ENCODE measurements around a stretch of chr1.

DNA sequence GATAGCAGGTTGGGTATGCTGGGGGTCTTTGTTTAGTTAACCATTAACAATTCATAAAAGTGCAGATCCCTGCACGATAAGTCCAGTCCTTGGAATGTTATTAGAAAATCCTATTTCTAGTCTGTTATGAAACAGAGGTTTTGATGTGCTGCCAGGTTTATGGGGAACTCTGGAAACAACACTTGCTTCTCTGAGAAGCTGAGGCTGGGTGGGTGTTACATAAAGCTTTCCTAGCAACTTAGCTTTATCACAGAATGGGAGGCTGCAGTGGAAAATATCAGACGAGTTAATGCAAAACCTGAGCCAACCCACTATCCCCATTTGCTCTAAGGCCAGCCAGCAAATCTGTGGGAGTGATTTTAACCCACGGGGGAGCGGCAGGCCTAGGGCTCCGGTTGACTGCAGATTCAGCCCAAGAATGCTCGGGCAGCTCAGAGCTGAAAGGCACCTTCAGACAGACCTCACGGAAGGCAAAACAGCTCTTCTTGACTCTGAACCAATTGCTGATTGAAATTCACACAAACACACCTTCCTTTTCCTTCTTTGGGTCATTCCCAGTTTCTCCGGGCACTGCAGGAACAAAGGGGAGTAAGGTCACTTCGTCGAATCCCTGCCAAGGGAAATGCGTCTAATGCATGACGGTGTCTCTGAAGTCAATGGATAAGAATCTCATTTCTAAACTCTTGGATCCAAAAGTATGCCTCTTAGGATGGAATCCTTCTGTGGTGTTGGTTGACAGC, 111.7 kb upstream of the IRF2BP2 start:
- RRBS = no CpG with 5 or more reads among the region's 12 CpGs

DNA sequence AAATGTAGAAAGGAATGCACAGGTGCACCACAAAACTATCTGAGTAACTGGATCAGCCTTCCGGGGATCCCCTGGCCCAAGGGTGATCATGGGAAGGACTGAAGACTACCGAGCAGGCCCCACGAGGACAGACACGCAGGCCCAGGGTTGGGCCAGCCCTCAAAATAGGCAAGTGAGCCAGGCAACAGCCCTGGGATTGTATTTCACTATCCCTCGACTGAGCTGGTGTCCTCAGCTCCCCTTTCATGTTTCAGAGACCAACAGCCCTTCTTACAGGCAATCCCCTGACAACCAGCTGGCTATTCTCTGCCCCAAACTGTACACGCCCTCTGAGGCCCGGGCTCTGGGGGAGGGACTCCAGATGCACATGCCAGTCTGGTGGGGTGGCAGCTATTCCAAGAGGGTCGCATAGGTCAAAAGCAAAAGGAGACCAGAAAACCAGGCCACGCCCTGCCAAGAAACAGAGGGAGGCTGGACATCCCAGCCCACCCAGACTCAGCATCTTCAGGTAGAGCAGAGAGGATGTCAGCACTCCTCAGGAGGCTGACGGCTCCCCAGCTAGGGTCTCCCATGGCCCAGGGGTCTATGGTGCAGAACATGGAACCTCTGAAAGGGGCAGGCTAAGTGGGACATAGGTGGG, 243.0 kb downstream of the TOMM20 start:
- RRBS = no CpG with 5 or more reads among the region's 10 CpGs

- RRBS = 67% methylated on average over 1 of the region's 16 CpGs
Measured at GRCh38 chr1:234954910-234956280, 173.2 kb downstream of the TOMM20 start.

GRCh38 chr1:234964041-234964767, 164.4 kb downstream of the TOMM20 start:
- RRBS = no CpG with 5 or more reads among the region's 13 CpGs

DNA sequence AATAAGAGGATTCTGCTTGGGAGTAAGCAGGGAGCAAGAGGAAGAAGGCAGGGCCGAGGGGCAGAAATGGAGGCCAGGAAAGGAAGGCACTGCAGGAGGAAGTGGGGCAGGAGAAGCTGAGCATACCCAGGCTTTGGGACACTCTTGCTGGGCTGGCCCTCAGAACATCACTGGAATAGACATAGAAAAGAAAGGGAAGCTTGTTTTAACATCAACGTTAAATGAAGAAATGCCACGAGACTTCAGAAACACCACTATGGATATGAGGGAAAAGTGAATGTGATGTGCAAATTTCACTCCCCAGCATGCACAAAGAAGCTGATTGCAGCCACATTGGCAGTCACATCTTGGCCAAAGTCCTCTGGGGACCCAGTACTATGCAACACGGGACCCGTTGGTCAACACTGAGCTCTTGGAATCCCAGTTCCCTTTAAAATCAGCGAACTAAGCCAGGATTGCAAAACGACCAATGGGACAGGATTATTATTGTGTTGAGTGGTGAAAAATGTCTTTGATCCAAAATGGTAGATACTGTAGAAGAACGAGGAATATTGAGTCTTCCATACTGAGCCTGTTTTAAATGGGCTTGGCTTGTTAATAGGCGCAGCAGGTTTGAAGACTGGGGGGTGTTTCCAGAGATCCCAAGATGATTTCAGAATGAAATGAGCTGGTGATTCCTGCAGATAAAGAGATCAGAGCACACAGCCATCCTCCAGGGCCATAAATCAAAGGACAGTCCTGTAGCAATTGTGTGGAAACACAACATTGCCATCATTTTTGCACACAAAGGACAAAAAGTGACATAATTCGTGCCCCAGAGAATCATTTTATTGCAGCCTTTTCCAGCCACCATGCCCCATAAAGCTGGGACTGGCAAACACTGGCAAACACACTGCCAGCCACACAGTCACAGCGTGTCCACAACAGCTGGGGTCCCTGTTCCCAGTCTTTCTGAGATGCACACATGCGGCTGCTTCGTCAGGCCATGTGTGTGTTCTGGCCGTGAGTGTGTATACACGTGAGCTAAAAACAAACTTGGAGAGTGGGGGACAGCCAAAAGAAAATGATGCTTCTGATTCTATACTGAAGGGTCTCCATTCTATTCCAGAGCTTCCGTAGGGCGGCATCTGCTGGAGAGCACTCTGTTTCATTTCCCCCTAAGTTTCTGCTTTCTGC, 152.2 kb downstream of the TOMM20 start:
- RRBS = no CpG with 5 or more reads among the region's 17 CpGs

- RRBS = no CpG with 5 or more reads among the region's 11 CpGs
Measured at GRCh38 chr1:234987268-234987947, 141.2 kb downstream of the TOMM20 start.

GRCh38 chr1:235075905-235076083, 52.8 kb downstream of the TOMM20 start:
- RRBS = no CpG with 5 or more reads among the region's 3 CpGs

GRCh38 chr1:235141121-235141682, 12.6 kb upstream of the TOMM20 start:
- RRBS = no CpG with 5 or more reads among the region's 8 CpGs

DNA sequence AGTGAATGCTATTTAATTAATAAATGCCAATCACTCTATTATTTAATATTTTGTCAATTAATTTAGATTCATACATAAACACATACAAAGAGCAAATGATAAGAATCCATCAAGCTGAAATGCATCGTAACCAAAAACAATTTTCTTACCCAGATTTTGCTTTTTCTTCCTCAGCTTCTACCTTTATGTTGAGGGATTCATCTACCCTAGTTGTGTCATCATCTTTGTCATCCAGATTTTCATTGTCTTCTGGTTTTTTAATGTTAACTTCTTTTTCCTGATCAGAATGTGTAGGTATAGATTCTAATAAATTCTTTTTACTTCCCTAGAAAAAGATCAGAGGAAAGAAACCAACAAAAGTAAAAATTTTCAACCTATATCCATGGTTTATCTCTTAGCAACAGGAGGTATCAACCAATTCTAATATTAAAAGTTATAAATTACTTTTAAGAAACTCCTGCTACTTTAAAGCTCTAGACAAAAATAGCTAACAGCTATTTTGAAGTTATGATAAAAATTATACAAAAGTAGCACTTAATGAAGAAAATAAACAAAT, 58.7 kb upstream of the RBM34 start:
- RRBS = no CpG with 5 or more reads among the region's 1 CpG

DNA sequence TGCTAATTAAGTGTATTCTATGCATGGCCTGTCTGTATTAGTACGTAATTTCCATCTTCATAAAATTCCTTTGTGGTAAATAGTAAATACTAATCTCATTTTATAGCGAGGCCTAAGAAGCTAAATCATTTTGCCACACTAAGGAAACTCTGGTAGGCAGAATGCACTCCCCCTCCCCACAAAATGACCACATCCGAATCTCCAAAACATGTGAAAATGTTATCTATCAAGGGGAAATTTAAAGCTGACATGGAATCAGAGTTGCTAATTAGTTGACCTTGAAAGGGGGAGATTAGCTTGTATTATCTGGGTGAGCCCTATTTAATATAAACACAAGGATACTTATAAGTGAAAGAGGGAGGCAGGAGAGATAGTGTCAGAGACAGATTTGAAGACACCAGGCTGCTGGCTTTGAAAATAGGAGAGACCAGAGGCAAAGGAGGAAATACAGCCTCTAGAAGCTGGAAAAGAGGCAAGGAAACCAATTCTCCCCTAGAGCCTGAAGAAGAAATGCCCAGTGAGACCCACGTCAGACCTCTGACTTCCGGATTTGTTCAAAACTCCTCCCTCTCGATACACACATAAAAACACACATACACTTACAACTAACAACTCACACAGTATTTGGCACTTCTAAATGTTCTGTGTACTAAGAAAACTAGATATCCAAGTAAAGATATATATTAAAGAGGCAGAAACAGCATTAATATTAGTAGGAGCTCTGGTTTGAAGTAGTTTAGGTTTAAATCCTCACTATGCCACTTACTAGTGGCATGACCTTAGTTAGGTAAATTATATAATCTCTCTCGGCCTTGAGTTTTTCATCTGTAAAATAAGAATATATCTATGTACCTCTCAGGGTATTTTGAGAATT, 23.0 kb downstream of the ARID4B start:
- RRBS = no CpG with 5 or more reads among the region's 7 CpGs

DNA sequence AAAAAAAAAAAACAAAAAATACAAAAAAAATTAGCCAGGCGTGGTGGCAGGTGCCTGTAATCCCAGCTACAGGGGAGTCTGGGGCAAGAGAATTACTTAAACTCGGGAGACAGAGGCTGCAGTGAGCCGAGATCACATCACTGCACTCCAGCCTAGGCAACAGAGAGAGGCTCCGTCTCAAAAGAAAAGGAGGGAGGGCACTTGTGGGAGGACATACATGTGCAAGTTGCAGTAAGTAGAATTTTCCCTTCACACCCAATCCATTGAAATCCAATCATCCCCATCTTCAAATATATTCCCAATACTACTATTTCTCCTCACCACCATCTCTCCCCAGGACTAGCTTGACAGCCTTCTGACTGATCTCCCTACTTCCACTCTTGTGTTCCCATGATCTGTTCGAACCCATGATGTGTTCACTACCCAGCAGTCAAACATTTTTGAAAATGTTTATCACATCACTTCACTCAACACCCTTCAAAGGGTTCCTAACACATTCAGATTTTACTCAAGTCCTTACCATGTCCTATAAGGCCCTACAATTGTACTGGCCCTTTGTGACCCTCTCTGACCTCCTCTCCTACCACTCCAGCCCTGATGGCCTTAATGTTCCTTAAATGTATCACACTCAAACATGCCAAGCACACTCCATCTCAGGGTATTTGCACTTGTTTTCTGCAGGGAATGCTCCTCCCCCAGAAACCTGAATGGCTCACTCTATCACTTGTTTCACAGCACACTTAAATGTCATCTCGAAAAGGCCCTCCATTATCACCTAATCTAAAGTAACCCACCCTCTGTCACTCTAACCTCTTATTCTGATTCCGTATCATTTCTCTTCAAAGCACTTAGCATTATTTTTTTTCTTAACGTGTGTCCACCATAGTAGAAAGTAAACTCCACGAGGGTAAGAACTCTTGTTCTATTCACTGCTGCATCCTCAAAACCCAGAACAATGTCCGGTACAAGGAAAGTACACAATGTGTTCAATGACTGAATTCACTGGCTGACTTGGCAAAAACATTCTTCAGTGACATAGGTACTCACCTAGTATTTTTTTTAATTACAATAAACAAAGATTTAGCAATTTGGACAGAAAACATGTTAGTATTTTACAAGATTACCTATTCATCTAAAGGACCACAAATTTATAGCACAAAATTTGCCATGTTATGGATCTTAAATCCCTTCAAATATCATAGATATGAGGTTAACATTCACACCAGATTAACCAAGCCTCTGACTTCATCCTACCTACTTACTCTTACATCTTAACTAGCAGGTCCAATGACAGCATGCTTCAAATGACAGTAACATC, 7.4 kb downstream of the ARID4B start:
- RRBS = no CpG with 5 or more reads among the region's 10 CpGs

GRCh38 chr1:235326520-235326943, 1.4 kb downstream of the ARID4B start:
- RRBS = no CpG with 5 or more reads among the region's 12 CpGs

- RRBS = no CpG with 5 or more reads among the region's 3 CpGs
Measured at GRCh38 chr1:235421699-235422213, 54.5 kb downstream of the TBCE start.

- RRBS = no CpG with 5 or more reads among the region's 9 CpGs
Measured at GRCh38 chr1:235454007-235454554, 50.2 kb downstream of the B3GALNT2 start.

DNA sequence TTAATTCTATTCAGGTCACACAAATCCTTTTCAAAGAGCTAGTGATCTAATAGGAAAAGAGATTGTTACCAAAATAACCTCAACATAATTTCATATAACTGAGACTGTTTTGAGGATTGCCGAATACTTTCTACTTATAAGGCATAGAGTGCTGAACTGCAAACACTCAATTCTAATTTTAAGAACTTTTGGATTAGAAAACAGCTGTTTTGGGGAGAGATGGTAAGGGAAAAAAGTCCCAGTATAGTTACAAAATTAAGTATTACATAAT, 1.3 kb downstream of the B3GALNT2 start:
- RRBS = no CpG with 5 or more reads among the region's 1 CpG

- RRBS = no CpG with 5 or more reads among the region's 2 CpGs
Measured at GRCh38 chr1:235855801-235856178, 10.9 kb downstream of the LYST start.

DNA sequence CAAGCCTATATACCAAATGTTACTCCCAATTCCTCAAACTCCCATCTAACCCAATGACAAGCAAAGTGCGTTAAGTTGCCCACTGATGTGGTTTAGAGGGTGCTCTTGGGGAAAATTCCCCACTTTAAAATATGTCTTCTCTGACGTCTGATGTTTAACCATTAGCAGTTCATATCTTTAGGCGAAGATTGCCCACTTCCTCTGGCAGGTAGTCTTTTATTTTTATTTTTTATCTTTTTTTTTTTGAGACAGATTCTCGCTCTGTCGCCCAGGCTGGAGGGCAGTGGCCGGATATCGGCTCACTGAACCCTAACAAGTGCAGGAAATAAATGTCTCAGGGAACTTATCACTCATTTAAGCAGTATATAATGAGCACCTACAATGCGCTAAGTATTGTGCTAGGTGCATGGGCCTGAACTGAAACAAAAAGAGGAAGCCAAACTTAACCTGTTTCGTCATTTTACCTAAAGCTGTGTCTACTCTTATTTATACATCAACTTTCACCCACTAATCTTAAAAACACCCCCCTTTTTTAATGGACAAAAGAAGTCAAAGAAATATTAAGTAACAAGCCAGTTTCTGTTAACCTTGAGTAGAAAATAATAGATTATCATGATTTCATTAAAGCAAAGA, 1.4 kb upstream of the LYST start:
- RRBS = no CpG with 5 or more reads among the region's 9 CpGs

- RRBS = no CpG with 5 or more reads among the region's 1 CpG
Measured at GRCh38 chr1:235893933-235894349, 27.2 kb upstream of the LYST start.

DNA sequence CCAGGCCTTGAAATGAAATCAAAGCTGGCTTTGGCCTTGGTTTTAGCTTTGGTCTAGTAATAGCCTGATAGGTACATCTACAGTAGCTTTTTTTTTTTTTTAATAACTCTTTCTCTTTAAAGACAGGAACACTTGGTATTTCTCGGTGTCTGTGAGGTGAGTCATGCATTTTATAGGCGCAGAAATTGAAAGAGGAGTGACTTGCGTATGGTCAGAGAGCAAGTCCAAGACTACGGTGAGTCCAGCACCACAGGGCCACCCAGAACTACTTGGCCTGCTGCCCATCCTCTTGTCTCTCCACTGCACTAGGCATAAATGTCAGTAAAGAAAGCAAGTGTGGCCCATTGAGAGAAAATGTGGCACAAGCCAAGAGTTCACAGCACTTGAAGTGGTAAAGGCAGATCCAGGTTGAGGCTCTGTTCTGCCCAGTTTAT, 36.3 kb upstream of the LYST start:
- RRBS = no CpG with 5 or more reads among the region's 4 CpGs

- RRBS = no CpG with 5 or more reads among the region's 11 CpGs
Measured at GRCh38 chr1:235932090-235932725, 65.5 kb upstream of the LYST start.